Osteocyte (in vitro differentiated cells): ENCODE data around the gene E2F3.

- PRO-cap = no peak
Measured at GRCh38 chr6:16760564-16760695, 830 bp downstream of the ATXN1 start.

GRCh38 chr6:17278652-17279086 is 2.5 kb upstream of the RBM24 start:
- PRO-cap = no peak

DNA sequence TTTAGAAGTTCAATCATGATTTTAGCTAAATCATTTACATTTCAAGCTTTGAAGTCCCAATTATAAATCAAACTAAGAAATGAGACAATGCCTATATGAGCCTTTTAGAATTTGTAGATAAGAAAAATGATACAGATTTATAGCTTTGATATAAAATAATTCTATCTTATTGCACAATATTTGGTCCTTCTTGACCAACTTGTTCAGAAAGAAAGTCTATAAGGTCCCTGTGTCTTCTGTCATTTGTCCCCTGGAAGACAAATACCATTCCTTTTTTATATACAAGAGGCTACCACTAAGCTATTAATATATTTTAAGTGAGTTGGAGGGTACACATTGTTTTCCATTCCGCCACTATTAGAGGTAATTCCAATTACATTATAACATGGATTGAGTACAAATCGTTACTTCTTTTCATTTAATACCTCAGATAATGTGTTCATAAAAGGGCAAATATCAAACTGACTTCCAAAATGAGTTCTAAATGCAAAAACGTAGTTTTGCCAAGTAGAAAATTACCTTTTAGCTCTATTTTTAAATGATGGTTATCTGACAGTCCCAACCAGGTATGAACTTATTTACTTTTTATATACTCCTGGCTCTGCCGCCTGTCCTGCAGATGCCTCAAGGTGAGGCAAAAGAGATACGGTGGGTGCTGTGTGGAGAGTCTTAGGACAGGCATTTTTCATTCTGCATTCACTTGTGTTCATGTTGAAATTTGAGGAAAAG is 16.6 kb downstream of the RBM24 start:
- PRO-cap = no peak

DNA sequence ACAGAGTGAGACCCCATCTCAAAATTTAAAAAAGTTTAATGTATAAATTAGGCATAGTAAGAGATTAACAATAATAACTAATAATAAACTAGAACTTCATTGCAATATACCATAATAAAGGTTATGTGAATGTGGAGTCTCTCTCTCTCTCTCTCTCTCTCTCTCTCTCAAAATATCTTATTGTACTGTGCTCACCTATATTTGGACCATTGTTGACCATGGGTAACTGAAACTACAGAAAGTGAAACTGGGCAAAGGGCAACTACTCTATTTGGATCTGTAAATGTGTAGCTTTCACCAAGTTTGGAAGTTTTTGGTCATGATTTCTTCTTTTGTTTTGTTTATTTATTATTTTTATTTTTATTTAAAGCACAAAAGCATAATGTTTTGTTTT is 12.0 kb downstream of the CAP2 start:
- PRO-cap = no peak

- PRO-cap = no peak
Measured at GRCh38 chr6:17728751-17729408, 22.2 kb upstream of the NUP153 start.

DNA sequence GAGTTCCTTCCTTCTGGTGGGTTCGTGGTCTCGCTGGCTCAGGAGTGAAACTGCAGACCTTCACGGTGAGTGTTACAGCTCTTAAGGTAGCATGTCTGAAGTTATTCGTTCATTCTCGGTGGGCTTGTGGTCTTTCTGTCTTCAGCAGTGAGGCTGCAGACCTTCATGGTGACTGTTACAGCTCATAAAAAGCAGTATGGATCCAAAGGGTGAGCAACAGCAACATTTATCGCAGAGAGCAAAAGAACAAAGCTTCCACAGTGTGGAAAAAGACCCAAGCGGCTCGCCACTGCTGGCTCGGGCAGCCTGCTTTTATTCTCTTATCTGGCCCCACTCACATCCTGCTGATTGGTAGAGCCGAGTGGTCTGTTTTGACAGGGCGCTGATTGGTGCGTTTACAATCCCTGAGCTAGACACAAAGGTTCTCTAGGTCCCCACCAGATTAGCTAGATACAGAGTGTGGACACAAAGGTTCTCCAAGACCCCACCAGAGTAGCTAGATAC is 37.7 kb upstream of the NUP153 start:
- PRO-cap = no peak

DNA sequence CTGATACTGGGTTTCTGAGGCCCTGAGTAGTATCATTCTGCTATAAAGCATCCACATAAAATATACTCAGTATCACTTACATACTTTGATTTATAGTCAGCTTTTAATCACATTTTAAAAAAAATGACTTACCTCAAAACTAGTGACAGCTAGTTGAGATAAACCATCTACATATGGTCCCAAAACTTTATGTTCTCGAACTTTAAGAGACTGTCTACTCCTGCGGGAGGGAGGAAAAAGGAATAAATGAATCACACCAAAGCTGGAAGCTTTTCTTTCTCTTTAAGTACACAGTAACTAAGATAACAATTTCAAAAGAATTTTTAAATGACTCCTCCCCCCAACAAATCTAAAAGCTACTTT is 135.6 kb downstream of the KIF13A start:
- PRO-cap = no peak

DNA sequence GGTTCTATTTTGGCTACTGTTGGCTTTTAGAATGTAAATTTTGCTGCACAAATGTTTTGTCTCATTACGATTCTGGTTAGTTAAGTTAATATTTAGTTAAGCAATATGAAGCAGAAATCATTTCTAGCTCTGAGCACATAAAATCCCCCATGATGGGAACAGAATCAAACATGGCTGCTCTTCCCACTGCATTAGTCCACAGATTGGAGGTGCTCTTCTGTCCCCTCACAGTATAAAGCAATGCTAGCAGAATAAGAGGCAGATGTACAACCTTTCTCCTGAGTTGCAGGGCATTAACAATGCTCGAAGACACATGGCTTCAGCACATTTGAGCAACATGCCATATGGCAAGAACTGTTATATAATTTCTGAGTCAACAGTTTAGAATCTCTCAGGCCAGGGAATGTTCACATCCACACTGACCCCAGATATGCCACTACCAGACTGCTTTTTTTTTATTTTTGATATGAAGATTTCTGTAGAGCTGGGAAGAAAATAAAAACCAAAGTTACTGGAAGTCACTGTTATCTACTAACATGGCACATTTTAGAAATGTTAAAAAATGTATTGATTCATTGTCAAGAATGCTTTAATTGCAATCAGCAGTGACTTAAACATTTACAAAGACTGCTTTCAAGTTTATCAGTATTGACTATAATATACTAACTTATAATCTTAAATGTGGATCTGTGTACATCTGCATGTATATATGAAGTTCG is 119.5 kb downstream of the KIF13A start:
- PRO-cap = no peak

DNA sequence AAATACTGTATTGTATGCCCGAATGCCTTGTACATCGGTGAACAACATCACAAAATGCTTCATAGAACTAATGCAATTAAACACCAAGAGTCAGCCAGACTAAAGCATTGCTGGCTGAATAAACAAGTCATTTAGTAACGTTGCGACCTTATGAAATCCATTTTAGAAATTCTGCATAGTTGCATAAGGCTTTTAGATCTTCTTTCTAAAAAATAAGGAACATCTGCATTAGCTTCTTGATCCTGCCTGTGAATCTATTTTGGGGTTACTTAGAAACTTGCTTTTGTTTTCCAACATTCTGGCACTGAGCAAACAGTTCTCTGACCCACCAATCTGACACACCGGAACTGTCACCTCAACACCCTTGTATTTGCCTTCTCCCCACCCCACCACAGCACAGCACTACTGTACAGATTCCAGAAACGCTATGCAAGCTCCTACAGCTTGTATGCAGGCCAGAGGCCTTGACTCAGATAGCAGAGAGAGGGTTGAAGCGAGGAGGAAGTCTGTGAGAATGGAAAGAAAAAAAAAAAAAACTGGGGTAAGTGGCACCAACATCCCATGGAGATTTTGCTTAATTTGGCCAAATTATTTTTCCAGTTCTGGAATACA is 55.0 kb downstream of the KIF13A start:
- PRO-cap = no peak

DNA sequence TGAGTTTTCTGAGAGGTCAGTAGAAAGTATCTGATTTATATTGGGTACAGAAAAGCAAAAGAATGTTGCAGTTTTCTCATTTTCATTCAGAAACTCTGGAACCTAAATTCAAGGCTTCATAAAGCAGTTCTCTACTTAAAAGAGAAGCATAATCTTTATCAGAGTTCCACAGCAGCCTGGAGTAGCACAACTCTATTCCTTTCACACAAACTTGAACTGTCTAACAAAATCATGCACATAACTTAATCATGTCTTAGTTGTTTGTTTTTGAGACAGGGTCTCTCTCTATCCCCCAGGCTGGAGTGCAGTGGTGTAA is 1.2 kb downstream of the TPMT start:
- PRO-cap = no peak

DNA sequence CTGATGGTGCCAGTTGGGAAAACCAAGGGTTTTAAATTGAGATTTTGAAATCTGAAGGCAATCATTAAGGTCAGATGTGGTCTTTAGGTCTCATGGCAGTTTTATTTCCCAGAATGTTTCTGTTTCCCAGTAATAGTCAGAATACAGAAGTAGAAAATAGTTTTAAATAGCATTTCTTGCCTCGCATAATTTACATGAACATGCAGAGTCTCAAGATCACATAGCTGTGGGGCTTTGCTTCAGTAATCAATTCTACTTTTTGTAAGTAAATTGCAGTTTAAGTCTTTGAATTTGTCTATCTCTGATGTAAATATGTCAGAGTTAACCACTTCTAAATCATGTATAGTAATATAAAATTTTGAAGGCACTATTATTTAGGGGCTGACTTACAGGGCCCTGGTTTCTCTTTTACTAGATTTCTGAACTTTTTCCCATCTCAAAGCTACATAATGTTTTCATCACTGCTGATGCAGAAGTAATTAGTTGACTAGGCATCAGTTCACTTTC is 58.2 kb downstream of the RNF144B start:
- PRO-cap = no peak

- PRO-cap = no peak
Measured at GRCh38 chr6:19719447-19719964, 117.7 kb upstream of the ID4 start.

- PRO-cap = no peak
Measured at GRCh38 chr6:19837662-19837779, 351 bp downstream of the ID4 start.

DNA sequence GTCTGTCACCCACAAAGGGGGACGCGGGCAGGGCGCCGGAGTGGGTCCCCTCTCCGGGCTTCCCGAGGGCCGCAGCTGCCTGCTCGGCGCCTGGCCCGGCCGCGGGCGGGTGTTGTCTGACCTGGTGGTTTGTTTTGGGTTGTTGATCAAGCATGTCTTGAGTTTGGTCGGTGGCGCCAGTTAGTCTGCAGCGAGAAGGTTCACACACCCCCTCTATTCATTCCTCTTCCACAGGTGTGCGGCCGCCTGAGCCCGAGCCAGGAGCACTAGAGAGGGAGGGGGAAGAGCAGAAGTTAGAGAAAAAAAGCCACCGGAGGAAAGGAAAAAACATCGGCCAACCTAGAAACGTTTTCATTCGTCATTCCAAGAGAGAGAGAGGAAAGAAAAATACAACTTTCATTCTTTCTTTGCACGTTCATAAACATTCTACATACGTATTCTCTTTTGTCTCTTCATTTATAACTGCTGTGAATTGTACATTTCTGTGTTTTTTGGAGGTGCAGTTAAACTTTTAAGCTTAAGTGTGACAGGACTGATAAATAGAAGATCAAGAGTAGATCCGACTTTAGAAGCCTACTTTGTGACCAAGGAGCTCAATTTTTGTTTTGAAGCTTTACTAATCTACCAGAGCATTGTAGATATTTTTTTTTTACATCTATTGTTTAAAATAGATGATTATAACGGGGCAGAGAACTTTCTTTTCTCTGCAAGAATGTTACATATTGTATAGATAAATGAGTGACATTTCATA is 2.0 kb downstream of the ID4 start:
- PRO-cap = no peak

DNA sequence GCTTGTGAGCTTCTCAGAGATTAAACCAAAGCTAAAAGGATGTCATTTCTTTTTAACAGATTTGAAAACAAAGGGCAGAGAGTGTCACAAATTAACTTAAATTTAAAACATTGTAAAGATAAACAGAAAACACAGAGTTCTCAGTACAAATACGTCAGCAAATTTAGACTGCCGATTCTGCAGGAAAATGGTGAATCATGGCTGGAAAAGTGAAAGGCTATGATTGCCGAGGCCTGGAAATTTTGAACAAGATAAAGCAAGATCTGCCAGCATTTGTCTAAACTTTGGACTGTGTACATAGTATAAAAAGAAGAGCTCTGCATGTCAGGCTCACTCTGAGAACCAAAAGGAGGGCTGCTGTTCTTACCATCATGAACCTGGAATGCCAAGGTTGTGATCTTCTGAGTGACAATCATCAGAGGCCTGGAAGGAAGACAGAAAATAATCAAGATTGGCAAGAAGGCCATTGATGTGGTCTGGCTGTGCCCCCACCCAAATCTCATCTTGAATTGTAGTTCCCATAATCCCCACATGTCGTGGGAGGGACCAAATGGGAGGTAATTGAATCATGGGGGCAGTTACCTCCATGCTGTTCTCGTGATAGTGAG is 81.4 kb downstream of the MBOAT1 start:
- PRO-cap = no peak

DNA sequence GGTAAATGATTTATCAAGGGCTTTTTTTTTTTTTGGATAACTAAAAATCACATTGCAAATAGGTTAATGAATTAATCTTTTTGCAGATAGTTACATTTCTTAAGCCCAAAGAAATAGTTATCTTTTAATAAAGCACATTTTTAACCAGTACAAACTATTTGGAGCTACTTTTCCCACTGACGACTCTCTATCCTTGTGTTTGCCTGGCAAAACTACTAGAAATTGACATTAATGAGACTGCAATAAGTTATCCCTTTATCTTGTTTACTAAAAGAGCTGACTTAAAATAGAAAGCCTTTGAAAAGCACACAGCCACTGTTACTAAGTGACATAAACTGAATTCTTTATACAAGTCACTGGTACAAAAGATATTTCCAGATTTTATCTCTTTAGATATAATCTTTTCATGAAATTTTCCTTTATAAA is 9.7 kb downstream of the MBOAT1 start:
- PRO-cap = no peak

DNA sequence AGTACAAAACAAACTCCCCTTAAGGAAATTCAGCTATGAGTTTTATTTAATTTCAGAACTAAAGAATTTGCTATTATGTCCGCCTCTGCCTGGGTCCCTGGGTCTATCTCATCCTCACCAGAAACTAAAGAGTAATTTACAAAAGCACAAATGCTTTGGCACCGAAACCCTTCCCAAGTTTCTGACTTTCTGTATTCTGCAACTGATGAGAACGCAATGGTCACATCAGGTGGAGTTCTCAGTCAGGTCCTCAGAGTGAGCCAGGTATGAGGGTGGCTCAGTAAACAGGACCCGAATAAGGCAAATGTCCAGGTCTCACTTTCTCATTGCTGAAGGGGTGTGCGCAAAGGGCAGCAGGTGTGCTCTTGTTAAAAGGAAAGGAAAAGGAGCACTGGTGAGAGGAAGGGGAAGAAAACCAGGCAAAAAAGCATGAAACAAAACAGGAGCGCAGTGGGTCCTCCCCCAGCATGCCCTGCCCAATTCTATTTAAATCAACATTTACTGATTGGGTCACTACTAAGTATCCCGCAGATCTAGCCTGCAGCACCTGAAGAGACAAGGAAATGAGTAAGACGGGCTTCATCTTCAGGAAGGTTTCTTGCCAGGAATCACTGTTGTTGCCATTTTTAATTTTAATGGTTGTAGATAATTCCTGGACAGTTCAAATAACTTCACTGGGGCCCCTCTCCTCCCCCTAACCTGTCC is 1.3 kb downstream of the MBOAT1 start:
- PRO-cap = no peak

DNA sequence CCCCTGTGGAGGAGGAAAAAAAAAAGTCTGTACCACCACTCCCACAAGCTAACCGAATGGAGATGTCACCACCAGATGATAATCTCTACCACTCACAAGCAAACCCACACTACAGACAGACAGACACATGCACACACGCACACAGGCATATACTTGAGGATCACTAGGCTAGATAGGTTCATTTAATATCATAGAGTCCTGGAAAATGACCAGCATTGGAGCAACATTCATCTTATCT is 1.2 kb upstream of the MBOAT1 start:
- PRO-cap = no peak

- PRO-cap = no peak
Measured at GRCh38 chr6:20401096-20401642, 510 bp upstream of the E2F3 start.

DNA sequence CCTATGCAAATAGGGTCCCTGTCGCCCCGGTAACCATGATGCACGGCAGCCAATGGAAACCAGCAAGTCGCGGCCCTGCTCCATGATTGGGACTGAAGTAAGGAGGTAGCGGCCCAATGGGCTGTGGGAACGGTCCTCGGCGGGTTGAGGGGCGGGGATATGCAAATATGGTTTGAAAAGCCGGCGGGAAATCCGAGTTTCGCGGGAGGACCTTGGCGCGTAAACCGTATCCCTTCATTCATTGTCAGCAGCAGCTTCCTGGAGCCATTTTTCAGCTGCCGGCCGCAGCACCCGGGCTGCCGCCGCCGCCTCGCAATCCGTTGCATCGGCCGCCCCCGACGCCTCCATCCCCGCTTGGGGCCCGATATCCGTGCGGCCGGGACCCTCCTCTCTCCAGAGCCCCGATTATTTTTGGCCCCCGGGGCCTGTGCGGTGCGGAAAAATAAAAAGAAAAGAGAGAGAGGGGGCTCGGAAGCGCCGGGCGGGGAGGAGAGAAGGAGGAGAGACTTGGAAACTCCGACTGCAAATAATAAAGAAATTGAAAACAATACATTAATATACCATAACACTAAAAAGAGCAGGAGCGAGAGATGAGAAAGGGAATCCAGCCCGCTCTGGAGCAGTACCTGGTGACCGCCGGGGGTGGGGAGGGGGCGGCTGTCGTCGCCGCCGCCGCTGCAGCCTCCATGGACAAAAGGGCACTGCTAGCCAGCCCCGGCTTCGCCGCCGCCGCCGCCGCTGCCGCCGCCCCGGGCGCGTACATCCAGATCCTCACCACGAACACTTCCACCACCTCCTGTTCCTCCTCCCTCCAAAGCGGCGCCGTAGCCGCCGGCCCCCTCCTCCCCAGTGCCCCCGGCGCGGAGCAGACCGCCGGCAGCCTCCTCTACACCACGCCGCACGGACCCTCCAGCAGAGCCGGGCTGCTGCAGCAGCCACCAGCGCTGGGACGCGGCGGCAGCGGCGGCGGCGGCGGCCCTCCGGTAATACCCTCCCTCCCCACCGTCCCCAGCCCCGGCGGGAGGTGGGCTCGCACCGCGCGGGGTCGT is at the start of gene E2F3:
E2F3 (plus strand) TSS at position 237 of the 1,049 bp plus-strand sequence.
- PRO-cap = unidirectional peak, plus-strand start at position 268 of the sequence